Umbilical cord (tissue), 2 donors: ENCODE measurements around a stretch of chr17.

DNA sequence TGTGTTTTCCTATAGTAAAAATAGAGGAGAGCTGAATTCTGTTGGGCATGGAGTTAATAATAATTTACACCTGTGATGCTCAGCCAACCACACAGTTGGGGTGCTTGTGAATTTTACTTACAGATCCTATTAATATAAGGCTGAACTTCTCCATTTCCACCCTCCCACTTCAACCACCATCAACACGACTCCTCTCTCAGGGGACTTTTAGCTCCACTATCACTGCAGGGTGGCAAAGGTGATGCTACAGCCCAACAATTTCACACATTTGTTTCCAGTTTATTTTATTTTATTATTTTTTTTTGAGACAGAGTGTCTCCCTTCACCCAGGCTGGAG, 58.1 kb downstream of the GNA13 start:
- RAMPAGE, long total RNA: no peak

DNA sequence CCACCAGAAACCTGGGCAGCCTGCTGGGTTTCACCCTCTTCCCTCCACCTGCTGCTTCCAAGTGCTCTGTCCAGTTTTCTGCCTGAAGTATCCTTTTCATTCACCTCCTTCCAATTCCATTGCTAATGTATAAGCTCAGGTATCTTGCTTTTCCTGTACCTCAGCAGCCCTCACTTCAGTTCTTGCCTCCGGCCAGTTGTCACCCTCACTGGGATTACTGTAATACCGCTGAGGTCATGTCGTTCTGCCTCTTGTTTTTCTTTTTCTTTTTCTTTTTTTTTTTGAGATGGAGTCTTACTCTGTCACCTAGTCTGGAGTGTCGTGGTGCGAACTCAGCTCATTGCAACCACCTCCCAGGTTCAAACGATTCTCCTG, 54.9 kb downstream of the GNA13 start:
- RAMPAGE, long total RNA: no peak

DNA sequence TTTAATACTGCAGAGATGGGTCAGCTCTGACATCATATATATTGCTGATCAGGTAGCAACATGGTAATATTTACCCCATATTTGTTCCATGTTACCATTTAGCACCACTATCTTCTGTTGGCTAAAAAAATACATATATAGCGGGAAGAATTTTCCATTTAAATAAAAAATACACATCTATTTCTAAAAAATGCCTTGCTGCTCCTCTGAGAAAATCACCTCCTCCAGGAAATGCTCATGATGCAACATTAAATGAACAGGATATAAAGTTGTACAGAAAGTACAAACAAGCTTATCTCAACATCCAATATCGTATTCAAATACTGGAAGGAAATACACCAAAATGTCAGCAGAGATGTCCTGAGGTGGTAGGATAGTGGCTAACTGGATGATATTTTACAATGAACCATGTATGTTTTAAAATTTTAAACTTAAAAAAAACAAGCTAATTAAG, 21.4 kb downstream of the GNA13 start:
- RAMPAGE, long total RNA: no peak

GRCh38 chr17:65072593-65072965, 16.0 kb upstream of the GNA13 start:
- RAMPAGE, long total RNA: no peak

DNA sequence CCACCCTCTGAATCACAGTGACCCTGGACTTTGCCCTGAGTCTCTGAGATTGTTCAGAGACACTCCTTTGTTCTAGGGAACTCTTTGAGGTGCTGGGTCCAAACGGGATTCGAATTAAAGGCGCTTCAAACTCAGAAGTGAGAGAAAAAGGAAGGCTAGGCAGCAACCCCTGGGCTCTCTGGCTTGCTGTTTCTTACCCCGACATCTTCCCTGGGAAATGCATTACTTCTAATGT, 16.3 kb upstream of the GNA13 start:
- RAMPAGE, long total RNA: no peak

DNA sequence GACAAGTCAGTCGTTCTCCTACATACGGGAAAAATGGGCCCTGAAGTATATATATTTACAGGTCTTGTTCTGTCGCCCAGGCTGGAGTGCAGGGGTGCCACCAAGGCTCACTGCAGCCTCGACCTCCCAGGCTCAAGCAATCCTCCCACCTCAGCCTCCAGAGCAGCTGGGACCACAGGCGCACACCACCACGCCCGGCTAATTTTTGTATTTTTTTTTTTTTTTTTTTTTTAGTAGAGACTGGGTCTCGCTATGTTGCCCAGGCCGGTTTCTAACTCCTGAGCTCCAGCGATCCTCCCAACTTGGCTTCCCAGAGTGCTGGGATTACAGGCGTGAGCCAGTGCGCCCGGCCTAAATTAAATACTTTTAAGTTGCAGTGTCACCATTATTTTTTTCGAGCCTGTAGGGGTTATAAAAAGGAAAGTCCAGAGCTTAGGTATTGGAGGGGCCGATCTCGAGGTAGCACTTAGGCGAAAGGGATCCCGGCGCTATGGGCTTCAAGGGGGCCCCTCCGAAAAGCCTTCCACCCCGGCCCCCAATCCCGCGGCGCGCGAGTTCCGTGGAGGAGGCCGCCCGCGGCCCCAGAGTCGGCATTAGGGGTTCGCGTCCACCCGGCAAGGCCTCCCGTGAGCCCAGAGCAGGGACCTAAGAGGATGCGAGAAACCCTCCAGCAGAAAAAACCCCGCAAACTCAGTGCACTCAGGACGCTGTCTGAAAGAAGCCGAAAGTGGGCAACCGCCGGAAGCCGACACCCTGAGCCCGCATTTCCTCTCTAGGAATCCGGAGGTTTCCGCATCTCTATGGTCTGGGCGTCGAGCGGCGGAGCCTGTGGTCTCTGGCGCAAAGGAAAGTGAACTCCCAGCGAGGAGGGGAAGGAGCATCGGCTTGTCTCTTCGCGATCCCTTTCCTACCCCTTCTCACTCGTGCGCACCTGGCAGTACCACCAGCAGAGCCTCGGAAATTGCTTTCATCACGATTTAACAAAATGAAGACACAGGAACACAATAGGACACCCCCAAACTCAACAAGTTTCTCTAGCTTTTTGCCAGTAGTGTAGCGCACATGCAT, 14.2 kb upstream of the RGS9 start:
- RAMPAGE, long total RNA: no peak

DNA sequence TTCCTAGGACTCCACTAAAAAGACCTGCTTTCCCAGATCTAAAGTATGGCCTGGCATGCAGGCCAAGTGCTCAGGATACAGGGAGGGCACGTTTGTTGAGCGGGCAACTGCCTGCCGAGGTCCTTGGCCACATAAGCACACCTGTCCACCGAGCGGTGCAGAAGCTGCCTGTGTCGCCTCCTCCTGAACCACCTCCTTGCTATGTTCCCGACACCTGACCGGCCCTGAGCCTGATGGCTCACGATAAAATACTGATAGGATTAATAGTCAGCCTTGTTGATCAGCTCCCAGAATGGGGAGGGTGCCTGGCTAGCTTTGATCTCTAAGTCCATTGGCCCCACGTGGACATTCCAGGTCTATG, 33.7 kb downstream of the AXIN2 start:
- RAMPAGE, long total RNA: no peak

- RAMPAGE, long total RNA: no peak
Observed at GRCh38 chr17:65556366-65557062, 4.9 kb downstream of the AXIN2 start.

DNA sequence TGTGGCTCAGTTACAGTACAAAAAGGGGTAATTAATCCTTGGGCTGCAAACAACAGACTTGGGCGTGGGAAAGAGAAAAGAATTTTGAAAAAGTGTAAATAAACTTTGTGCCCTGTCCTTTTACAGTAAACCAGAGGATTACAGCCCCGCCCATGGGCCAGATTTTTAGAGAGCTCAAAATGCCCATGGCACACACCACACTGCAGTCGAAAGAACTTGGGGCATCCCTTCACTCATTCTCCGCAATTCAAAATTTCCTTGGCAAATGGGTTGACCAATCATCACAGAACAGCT, 73.2 kb upstream of the AXIN2 start:
- RAMPAGE, long total RNA: no peak

- RAMPAGE, long total RNA: no peak
Observed at GRCh38 chr17:67149768-67150299, 95.2 kb downstream of the HELZ start.

GRCh38 chr17:67171858-67172271, 73.1 kb downstream of the HELZ start:
- RAMPAGE, long total RNA: no peak

GRCh38 chr17:67243642-67244066, 1.3 kb downstream of the HELZ start:
- RAMPAGE, long total RNA: no peak

DNA sequence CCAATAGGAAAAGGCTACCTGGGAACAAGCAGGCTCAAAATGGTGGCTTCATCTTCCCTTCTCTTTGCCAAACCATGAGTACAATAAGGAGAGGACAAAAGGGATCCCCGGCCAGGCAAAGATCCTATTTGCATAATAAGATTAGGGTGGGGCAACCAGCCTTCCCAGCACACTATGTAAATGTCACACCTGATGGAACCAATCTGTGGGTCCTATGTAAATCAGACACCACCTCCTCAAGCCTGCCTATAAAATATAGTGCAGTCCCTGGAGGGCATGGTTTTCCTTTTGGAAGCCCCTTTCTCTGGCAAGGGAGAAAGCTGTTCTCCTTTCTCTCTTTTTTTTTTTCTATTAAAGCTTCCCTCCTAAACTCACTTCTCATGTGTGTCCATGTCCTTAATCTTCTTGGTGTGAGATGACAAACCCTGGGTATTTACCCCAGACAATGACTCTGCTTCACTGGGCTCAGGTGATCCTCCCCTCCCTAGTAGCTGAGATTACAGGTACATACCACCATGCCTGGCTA, 44.2 kb downstream of the PSMD12 start:
- RAMPAGE, long total RNA: no peak

- RAMPAGE, long total RNA: no peak
Observed at GRCh38 chr17:67385386-67385996, 8.4 kb downstream of the PITPNC1 start.

DNA sequence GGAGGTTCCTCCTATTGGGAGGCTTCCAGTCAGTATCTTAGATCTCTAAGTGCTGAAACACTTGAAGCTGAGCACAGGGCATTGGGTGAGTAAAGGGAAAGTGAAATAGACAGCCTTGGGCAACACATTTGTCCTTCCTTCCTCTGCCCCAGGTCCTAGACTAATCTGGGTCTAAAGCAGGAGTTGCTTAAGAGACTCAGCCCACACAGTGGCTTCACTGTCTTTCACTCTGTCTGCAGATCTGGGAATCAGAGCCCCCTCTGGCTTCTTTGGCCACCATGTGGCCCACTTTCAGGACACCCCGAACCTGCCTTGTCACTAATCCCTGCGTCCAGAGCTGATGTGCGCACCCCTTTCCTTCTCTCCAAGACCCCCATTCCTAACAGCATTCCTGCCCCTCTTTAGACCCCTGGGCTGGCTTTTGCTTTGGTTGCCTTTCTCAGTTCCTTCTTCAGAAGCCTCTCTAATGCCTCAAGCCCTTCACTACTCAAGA, 133.0 kb downstream of the PITPNC1 start:
- RAMPAGE, long total RNA: no peak

DNA sequence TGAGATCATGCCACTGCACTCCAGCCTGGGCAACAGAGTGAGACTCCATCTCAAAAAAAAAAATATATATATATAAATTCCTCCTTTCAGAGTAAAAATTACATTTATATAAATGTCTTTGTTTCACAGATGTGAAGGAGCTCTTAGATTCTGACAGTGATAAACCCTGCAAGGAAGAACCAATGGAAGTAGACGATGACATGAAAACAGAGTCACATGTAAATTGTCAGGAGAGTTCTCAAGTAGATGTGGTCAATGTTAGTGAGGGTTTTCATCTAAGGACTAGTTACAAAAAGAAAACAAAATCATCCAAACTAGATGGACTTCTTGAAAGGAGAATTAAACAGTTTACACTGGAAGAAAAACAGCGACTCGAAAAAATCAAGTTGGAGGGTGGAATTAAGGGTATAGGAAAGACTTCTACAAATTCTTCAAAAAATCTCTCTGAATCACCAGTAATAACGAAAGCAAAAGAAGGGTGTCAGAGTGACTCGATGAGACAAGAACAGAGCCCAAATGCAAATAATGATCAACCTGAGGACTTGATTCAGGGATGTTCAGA, 85.4 kb downstream of the C17orf58 start:
- RAMPAGE, long total RNA: no peak

DNA sequence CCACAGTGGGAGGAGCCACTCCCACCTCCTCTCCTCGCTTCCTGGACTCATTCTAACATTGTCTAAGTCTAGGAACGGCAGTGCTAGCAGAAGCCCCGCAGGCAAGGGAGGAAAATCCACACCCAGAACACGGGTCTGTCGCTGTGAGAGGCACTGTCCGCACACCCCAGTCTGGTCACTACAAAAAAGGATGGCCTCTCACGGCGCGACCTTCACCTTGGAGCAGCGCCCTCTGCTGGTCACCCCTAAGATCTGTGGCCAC, 14.8 kb upstream of the C17orf58 start:
- RAMPAGE, long total RNA: no peak

DNA sequence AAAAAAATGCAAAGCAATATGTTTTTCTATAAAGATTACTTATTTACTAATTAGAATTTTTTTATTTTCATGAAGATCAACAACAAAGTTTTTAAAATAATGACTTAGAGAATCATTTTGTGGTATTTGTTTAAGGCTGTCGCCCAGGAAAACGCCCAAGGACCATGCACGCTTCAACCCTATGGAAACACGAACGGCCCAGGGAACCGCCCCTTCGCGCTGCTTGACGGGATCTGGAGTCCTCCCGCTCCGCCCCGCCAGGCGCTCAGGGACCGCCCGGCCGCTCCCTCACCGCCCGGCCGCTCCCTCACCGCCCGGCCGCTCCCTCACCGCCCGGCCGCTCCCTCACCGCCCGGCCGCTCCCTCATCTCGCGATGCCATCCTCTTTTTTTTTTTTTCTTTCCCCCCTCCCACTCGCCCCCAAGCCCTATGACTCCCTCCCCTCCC, 332 bp upstream of the KPNA2 start:
- RAMPAGE, long total RNA: no peak

GRCh38 chr17:68101265-68102303, 66.0 kb downstream of the KPNA2 start:
- RAMPAGE, long total RNA: no peak

GRCh38 chr17:68169226-68169925, 78.5 kb upstream of the AMZ2 start:
- RAMPAGE, long total RNA: no peak